AG04450 (cell line): Measurements from ENCODE around the genes CCHCR1 and PRRC2A.

DNA sequence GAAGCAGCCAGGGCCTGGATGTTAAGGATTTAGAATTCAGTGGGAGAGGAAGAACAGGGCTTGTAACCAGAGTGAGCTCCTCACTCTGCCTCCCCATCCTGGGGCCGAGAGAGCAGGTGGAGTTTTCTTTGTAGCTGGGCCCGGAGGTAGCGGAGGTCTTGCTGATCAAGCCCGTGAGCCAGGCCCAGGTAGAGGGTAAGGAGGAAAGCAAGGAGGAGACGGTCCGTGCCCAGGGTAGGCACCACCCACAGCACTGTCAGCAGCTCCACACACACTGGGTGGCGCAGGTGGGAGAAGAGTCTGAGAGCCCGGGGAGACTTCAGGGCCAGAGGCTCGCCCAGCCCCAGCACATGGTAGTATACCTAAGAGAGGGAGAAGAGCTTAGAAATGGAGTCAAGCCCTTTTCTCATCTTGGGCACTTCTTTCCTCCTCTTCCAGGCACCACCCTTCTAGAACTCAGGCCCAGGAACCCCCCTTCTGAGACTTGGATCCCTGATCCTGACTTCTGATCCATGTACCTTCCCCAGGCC lies 2.1 kb downstream of the NRM start:
- CAGE, long polyA plus RNA, result no peak
- RRBS, result no CpG with 5 or more reads among the region's 9 CpGs

- CAGE, long polyA plus RNA, result no peak
- RRBS, result no CpG with 5 or more reads among the region's 12 CpGs
Measured at GRCh38 chr6:30812998-30814033, 69.0 kb upstream of the IER3 start.

DNA sequence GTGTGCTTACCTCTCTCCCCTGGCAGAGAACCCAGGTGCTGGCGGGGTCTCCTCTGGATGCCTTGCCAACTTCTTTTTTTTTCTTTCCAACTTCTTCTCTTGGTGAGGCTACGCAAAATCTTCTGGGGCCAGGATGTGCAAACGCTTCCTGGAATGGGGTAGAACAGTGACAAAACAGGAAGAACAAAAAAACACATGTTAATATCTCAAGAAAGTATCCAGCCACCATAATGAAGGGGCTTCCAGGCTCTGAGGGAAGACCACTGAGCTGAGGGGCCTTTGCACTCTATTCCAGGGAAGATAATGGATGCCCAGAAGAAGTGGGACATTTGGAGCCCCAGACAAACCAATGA lies 53.8 kb upstream of the DDR1 start:
- CAGE, long polyA plus RNA, result no peak
- RRBS, result no CpG with 5 or more reads among the region's 3 CpGs

- CAGE, long polyA plus RNA, result no peak
- RRBS, result no CpG with 5 or more reads among the region's 18 CpGs
Measured at GRCh38 chr6:30885983-30886851, 1.9 kb downstream of the DDR1 start.

DNA sequence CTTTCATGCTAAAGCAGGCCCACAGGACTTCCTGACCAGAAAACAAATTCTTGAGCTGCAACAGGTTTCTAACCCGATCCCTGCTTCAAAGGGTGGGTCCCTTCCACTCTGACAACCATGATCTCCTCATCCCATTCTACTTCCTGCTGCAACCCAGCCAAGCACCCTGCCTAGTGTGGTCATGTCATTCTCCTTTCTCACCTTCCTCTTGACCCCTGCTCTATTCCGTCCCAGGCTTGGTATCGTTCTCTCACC lies 217 bp upstream of the MUC21 start:
- CAGE, long polyA plus RNA, result no peak
- RRBS, result no CpG with 5 or more reads among the region's 3 CpGs

GRCh38 chr6:30998672-30999105 lies 11.6 kb upstream of the MUC22 start:
- CAGE, long polyA plus RNA, result no peak
- RRBS, result no CpG with 5 or more reads among the region's 8 CpGs

DNA sequence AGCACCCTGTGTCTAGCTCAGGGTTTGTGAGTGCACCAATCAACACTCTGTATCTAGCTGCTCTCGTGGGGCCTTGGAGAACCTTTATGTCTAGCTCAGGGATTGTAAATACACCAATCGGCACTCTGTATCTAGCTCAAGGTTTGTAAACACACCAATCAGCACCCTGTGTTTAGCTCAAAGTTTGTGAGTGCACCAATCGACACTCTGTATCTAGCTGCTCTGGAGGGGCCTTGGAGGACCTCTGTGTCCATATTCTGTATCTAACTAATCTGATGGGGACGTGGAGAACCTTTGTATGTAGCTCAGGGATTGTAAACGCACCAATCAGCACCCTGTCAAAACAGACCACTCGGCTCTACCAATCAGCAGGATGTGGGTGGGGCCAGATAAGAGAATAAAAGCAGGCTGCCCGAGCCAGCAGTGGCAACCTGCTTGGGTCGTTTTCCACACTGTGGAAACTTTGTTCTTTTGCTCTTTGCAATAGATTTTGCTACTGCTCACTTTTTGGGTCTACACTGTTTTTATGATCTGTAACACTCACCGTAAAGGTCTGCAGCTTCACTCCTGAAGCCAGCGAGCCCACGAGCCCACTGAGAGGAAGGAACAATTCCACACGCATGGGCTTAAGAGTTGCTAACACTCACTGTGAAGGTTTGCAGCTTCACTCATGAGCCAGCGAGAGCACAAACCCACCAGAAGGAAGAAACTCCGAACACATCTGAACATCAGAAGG lies 11.3 kb downstream of the MUC22 start:
- CAGE, long polyA plus RNA, result no peak
- RRBS, result no CpG with 5 or more reads among the region's 14 CpGs

- CAGE, long polyA plus RNA, result no peak
- RRBS, result no CpG with 5 or more reads among the region's 4 CpGs
Measured at GRCh38 chr6:31056146-31056644, 45.9 kb downstream of the MUC22 start.

- CAGE, long polyA plus RNA, result no peak
- RRBS, result no CpG with 5 or more reads among the region's 7 CpGs
Measured at GRCh38 chr6:31157532-31157904, at the start of gene CCHCR1. CCHCR1 (minus strand) TSS chr6:31157802.

DNA sequence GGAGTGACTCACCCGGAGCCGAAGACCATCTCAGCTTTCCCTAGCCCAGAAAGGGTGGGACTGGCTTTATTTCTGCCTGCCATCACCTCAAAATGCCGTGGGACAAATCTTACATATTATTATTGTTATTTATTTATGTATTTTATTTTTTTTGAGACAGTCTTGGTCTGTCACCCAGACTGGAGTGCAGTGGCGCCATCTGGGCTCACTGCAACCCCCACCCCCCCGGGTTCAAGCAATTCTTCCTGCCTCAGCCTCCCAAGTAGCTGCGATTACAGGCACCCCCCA lies 27.8 kb upstream of the POU5F1 start:
- CAGE, long polyA plus RNA, result no peak
- RRBS, result no CpG with 5 or more reads among the region's 6 CpGs

DNA sequence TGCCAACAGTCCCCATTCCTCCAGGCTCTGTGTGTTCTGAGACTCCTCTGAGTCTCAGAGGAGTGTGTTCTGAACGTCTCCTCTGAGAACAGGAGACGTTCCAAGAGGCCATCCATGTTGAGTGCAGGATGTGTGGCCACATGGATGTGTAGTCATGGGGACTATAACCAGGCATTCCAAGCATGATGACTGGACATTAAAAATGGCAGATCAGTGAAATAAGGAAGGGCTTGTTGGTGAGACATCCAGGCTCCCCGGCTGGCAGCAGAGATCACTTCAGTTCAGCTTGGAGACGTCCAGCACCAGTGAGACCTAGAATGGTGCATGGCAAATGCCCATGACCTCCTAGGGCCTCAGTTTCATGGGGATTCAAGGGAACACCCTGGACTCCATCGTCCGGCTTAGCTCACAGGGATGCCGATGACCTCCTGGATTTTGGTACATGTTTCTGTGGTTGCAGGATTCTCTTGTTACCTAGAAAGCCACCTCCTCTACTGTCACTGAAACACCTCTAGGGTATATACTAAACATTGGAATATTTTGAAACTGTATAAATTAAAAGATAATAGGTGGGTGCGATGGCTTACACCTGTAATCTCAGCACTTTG lies 34.4 kb upstream of the POU5F1 start:
- CAGE, long polyA plus RNA, result no peak
- RRBS, result no CpG with 5 or more reads among the region's 8 CpGs

DNA sequence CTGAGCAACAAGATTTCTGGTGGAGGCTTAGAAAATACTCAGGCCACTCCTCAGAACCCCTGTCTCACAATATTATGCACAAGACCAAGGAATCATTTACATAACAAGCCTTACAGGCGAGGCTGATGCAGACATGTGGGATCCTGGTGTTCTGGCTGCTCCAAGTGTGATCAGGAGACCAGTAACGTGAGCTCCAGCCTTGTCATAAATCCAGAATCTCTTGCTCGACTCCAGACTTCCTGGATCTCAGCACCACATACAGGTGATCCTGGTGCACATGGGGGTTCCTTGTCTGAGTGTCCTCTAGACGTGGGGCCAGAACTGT lies 5.3 kb downstream of the HLA-C start:
- CAGE, long polyA plus RNA, result no peak
- RRBS, result no CpG with 5 or more reads among the region's 4 CpGs

- CAGE, long polyA plus RNA, result no peak
- RRBS, result no CpG with 5 or more reads among the region's 13 CpGs
Measured at GRCh38 chr6:31268569-31269408, 3.1 kb downstream of the HLA-C start.

GRCh38 chr6:31272499-31273357 lies 836 bp upstream of the HLA-C start:
- CAGE, long polyA plus RNA, result no peak
- RRBS, result no CpG with 5 or more reads among the region's 9 CpGs

- CAGE, long polyA plus RNA, result no peak
- RRBS, result 1% methylated on average over 3 of the region's 9 CpGs
Measured at GRCh38 chr6:31403290-31403468, 216 bp upstream of the MICA start.

- CAGE, long polyA plus RNA, result no peak
- RRBS, result 4% methylated on average over 2 of the region's 22 CpGs
Measured at GRCh38 chr6:31403965-31404592, 684 bp downstream of the MICA start.

DNA sequence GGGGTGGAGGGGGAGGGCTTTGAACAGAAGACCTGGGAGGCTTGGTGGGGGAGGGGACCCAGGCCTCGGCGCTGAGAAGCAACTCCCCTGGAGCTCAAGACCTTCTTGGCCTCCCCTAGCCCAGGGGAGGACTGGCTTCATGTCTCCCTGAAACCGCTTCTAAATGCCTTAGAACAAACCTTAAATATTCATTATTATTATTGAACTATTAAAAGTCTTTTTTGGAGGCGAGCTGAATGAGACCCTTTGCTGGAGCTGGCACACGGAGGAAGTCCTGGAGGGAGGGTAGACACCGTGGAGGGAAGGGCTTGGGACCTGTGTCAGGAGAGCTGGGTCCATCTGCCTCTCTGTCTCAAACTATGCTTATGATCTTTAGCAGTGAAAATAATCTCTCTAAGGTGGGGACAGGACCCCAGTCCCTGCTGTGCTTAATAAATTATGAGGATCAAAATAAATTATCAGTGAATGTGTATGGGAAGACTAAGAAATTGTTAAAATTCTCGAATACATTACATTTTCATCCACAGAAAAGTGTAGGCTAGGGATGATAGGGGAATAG lies 2.8 kb upstream of the MICB start:
- CAGE, long polyA plus RNA, result no peak
- RRBS, result no CpG with 5 or more reads among the region's 7 CpGs

DNA sequence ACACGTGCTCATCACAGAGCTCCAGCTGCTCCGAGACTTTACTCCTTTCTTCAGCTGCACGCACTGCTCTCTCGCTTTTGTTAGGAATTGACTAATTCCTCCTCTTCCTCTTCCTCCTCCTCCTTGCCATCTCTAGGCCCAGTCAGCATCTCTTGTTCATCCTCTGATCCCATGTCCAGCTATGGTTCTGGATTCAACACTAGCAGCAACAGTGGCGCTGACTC lies 3.9 kb upstream of the AIF1 start:
- CAGE, long polyA plus RNA, result no peak
- RRBS, result no CpG with 5 or more reads among the region's 5 CpGs

GRCh38 chr6:31615496-31616242 lies 635 bp downstream of the AIF1 start:
- CAGE, long polyA plus RNA, result no peak
- RRBS, result no CpG with 5 or more reads among the region's 12 CpGs

GRCh38 chr6:31620488-31621125 lies at the start of gene PRRC2A:
PRRC2A (plus strand) TSS chr6:31620715.
- CAGE, long polyA plus RNA, result start-site peak on the plus strand at chr6:31620711-31620747, 153 and 271 reads in 2 replicates
- RRBS, result 3% methylated on average over 26 of the region's 57 CpGs